Mammary microvascular endothelial cell (primary cell): ENCODE measurements around a stretch of chr4.

- RAMPAGE, long total RNA, result no peak
These were observed 1.1 kb downstream of the TMEM165 start for GRCh38 chr4:55396682-55397474.

DNA sequence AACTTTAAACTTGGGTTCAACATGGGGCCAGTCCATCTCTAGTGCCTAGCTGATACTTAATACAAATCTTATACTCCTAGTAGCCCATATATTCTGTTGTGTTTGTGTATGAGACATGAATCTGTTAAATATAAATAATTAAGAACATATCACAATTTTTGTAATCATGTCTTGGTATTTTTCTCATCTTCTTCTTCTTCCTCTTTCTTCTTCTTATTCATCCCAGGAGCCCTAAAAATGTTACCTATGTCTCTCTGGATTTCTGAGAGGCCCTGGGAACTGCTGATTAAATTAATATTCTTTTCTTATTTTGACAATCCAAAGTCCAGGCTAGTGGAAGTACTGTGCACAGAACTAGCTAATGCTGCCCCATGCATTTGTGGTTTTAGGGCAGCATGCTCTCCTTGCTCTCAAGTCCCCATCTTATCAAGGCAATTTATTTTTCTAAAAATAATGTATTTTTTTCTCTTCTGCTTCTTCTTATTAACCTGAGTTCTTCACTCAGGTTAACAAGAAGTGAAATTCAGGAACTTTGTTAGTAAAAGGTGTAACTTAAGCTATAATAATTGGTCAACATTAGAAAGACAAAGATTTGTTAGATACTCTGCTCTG is 1.6 kb upstream of the PDCL2 start:
- RAMPAGE, long total RNA, result no peak

- RAMPAGE, long total RNA, result no peak
These were observed 1.5 kb upstream of the EXOC1 start for GRCh38 chr4:55851881-55852395.

GRCh38 chr4:56388088-56388542 is 824 bp upstream of the AASDH start:
- RAMPAGE, long total RNA, result no peak

- RAMPAGE, long total RNA, result no peak
These were observed 14.2 kb downstream of the THEGL start for GRCh38 chr4:56544430-56545238.

DNA sequence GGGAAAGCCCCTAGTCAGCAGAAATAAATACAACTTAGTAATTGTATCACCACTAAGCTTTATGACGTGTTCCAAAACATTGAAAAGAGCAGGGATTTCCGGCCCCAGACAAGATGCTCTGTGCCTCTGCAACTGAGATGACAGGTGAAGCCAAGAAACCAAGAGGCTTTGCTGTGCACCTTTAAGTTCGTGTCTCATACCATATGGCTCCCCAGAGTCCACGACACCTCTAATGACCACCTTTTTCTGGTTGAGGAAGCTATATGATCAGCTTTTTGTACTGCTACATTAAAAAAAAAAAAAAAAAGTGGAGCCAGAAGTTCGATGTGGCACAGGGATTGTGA is 58.5 kb downstream of the SPINK2 start:
- RAMPAGE, long total RNA, result no peak

- RAMPAGE, long total RNA, result no peak
These were observed 60.6 kb downstream of the IGFBP7 start for GRCh38 chr4:57049493-57050095.

DNA sequence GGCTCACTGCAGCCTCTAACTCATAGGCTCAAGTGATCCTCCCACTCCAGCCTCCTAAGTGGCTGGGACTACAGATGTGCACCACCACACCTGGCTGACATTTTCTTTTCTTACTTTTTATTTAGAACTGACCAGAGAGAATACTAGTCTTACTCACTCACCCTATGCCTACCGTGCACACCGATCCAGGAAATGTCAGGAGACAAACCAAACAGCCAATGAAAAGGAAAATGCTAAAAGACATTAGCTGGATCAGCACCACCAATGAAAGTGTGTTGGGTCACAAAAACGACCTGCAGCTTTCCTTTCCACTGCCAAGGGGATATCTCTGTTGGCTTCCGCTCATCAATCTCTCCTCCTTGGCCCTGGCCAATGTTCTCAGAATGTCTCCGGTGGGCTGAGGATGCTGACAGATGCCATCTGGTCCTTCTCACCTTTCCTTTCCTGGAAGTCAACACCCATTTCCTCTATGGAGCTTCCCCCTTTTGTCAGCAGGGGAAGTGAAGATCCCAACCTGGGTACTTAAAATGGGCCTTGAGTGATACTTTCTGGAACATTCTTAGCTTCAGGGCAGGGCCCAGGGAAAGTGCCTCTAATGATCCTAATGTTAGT is 29.5 kb downstream of the IGFBP7 start:
- RAMPAGE, long total RNA, result no peak

GRCh38 chr4:57094089-57095416 is 15.6 kb downstream of the IGFBP7 start:
- RAMPAGE, long total RNA, result no peak

- RAMPAGE, long total RNA, result no peak
These were observed 1.8 kb downstream of the ADGRL3 start for GRCh38 chr4:61202002-61202258.

GRCh38 chr4:61646994-61647614 is 447.0 kb downstream of the ADGRL3 start:
- RAMPAGE, long total RNA, result no peak

GRCh38 chr4:65241238-65242161 is 428.8 kb downstream of the EPHA5 start:
- RAMPAGE, long total RNA, result no peak

DNA sequence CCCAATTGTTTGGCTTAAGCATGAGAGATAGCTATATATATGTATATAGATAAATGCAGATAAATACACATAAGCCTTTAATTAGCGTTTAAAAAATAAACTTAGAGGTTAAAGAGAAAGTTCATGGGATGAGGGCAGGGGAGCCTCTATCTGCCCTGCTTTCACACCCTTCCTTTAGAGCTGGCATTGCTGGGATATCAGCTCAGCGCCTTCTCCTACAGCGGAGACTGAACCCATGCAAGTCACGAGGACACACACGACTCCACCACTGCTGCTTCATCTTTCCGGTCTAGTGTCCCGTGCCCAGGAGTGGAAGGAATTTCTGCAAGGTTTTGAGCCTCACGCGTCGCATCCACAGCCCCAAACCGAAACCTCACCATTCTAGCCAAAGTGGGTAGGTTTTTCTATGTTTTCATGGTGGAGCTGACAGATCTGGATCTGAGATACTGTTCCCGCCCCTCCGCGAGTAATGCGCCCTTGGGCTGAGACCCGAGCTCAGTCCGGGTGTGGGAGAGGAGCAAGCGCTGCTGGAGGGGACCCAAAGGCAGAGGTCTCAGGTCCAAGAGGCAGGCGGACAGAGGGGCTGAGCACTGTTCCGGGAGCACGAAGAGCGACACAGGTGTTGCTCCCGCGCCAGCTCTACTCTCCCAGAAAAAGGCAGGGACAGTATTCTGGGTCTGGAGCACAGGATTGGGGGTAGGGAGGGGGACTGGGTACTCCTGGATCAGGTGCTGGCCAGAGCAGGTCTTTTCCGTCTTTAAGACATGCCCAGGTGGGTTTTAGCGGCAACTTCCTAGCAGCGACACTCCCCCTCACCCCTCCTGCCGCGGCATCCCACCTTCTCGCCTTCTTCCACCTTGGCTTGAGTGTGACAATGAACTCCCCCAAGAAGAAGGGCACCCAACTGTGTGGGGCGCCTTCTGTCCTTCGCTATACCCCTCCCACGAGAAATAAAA is 2.0 kb downstream of the EPHA5 start:
- RAMPAGE, long total RNA, result no peak

GRCh38 chr4:67000681-67000890 is 544.7 kb downstream of the CENPC start:
- RAMPAGE, long total RNA, result no peak

DNA sequence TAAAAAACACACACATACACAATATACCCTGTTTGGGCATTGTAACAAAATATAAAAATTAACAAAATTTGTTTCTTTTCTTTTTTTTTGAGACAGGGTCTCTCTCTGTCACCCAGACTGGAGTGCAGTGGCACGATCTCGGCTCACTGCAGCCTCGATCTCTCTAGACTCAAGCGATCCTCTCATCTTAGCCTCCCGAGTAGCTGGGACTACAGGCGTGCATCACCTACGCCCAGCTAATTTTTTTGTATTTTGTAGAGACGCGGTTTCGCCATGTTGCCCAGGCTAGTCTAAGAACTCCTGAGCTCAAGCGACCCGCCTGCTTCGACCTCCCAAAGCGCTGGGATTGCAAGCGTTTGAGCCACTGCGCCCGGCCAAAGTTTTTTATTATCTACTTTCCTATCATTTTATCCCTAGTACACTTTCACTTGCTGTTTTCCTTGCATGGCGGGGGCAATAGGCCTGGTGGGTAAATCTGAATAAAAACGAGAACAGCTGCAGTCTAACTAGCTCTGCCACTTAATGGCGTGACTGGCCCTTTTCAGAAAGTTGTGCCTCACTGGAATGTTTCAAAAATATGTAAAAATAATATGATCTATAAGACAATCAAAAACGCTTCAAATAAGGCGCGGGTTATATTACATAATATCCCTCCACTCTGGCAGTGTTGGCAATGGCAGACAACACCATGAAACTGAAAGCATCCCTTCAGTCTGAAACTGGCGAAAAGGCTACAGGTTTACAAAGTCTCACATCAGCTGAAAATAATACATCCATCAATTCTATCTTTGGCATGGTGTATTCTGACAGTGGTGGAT is 1.2 kb downstream of the UBA6 start:
- RAMPAGE, long total RNA, result no peak

GRCh38 chr4:68322495-68322934 is 27.4 kb downstream of the YTHDC1 start:
- RAMPAGE, long total RNA, result no peak

DNA sequence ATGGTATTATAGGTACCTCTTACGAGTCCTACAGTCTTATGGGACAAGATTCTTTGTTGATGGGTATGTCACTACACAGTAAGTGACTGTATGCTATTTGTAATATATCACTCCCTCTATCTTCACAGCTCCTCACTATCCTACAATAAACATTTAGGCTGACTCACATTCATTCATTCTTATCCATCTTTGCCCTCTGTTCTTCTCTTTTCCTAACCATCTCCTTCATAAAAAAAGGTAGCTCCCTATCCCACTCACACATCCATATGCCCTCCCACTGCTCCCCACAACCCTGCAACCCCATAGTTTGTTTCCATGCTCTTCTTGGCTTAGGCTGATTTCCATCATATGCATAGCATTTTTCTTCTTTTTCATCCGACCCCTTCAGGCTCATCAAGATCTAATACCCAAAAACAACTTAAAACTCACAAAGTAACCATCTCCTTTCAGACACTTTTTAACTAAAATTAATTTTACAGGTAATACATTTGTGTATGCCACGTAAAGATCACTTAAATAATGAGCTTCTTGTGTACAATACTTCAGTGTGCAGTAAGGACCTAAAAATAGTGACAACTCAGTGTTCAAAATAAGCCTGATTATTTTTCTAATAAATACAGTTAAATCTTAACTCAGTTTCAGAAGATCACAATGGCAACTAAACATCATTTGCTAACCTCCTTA is 20.8 kb downstream of the YTHDC1 start:
- RAMPAGE, long total RNA, result no peak

- RAMPAGE, long total RNA, result no peak
These were observed 65.1 kb upstream of the UGT2B10 start for GRCh38 chr4:68750589-68751183.

- RAMPAGE, long total RNA, result no peak
These were observed 45.0 kb downstream of the UGT2A3 start for GRCh38 chr4:68906409-68907247.

- RAMPAGE, long total RNA, result no peak
These were observed 38.9 kb upstream of the UGT2B7 start for GRCh38 chr4:69057383-69057786.